Subcutaneous preadipocyte (primary cell): ENCODE data around the genes PHKG1, NUPR2, ZNF479 and ZNF273.

- CAGE, long polyA plus RNA, result no peak
These were observed 17.2 kb downstream of the VOPP1 start for GRCh38 chr7:55555099-55555507.

DNA sequence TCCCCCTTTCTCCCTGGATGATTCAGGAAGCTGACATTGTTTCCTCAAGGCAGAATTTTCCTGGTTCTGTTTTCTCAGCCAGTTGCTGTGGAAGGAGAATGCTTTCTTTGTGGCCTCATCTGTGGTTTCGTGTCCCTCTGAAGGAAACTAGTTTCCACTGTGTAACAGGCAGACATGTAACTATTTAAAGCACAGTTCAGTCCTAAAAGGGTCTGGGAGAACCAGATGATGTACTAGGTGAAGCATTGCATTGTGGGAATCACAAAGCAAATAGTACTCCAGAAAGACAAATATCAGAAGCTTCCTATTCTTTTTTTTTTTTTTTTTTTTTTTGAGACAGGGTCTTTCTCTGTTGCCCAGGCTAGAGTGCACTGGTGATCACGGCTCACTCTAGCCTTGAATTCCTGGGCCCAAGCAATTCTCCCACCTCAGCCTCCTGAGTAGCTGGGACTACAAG lies 12.8 kb downstream of the PHKG1 start:
- CAGE, long polyA plus RNA, result no peak

GRCh38 chr7:56084509-56084985 lies 8.2 kb downstream of the PHKG1 start:
- CAGE, long polyA plus RNA, result no peak

GRCh38 chr7:56092481-56093580 lies at the start of gene PHKG1:
Gene PHKG1 (minus strand): TSS chr7:56092952.
- CAGE, long polyA plus RNA, result no peak

- CAGE, long polyA plus RNA, result no peak
These were observed 1.8 kb downstream of the CHCHD2 start for GRCh38 chr7:56104497-56104843.

DNA sequence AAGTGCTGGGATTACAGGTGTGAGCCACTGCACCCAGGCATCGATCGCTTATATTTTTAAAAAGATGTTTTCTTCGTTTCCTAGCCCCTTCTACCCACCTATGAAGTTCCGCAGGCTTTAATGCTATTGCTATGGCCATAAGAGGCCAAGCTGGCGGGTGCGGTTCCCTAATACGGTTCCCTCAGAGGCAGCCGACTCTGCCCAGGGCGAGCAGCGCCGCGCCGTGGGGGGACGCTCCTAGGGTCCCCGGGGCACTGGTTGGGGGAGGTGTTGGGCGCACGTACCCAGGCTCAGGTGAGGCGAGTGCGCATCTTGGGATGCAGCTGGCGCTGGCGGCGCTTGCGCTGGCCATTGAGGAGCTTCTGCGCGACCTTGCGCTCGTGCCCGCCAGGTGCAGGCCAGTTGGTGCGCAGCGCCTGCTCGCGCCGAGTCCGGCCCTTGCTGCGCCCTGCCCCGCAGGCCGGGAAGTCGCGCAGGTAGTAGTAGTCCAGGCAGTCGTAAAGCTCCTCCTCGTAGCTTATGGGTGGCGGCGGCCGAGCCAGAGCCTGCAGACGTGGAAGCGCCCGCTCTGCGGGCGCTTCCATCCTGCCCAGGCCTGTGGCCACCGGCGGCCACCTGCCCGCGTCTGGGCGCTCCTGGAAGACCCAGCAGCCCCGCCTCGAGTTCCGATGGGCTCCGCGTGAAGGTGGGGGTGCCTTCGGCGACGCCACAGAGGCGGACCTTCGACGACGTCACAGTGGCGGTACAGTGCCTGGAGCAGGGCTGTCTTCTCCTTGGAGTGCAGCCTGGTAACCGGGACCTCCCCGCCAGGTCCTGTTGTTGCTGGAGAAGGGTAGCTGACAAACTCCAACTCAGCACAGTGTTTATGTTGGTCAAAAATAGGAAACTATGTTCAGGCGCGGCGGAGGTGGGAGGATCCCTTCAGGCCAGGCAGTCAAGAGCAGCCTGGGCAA lies at the start of gene NUPR2:
Gene NUPR2 (minus strand): TSS at position 687 of the 953 bp plus-strand sequence.
- CAGE, long polyA plus RNA, result no peak

- CAGE, long polyA plus RNA, result no peak
These were observed 171.5 kb upstream of the NUPR2 start for GRCh38 chr7:56287635-56288251.

- CAGE, long polyA plus RNA, result no peak
These were observed at the start of gene ZNF479 for GRCh38 chr7:57132377-57132665. Gene ZNF479 (minus strand): TSS chr7:57132436.

DNA sequence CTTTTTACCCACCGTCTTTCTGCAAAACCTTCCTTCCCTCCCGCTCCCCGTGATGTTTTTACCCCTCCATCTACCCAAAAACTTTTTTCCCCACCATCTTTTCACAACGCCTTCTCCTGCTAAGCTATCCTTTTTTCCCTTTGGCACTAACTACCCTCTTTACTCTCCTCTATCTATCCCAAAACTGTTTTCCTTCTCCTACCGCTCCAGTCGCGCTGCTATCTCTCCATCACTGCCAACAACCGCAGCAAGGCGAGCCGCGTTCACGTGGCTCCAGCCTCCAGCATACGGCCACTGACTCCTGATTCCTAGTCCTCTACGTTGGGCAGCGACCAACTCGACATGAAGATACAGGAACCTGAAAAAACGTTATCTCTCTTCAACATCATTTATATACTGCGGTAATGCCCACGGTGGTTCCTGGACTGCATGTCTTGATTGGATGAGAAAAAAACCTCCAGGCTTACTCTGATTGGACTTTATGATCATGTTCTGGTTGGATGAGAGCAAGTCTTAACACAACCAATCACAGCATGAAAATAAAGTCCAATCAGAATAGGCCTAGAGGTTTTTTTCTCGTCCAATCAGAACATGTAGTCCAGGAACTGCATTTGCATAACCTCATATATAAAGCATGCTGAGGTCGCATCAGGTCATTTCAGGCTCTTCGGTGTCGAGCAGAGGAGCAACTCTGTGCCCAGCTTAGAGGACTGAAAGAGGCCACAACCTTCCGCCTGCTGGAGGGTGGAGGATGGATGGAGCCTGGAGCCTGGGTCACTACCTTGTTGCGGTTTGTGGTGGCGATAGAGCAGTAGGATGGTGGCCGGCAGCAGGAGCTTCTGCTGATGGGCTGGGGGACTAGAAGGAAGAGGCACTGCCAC lies 129.6 kb downstream of the ZNF716 start:
- CAGE, long polyA plus RNA, result no peak

GRCh38 chr7:57868389-57869096 lies 418.6 kb downstream of the ZNF716 start:
- CAGE, long polyA plus RNA, result no peak

DNA sequence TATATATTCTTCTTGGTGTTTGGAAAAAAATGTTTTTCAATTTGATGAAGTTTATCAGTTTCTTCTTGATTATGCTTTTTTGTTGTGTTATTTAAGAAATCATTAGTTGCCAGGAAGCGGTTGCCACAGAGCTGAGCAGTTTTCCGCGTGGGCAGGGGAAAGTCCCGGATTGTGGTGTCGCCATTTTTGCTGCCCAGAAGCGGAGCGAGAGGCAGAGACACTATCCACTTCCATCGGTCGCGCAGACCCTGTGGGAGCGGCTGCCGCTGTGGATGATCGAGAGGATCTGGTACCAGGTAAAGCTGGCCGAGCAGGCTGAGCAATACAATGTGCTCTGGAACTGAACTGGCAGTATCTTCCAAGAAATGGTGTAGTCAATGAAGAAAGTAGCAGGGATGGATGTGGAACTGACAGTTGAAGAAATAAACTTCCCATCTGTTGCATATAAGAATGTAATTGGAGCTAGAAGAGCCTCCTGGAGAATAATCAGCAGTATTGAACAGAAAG lies 119.9 kb downstream of the ZNF736 start:
- CAGE, long polyA plus RNA, result no peak

DNA sequence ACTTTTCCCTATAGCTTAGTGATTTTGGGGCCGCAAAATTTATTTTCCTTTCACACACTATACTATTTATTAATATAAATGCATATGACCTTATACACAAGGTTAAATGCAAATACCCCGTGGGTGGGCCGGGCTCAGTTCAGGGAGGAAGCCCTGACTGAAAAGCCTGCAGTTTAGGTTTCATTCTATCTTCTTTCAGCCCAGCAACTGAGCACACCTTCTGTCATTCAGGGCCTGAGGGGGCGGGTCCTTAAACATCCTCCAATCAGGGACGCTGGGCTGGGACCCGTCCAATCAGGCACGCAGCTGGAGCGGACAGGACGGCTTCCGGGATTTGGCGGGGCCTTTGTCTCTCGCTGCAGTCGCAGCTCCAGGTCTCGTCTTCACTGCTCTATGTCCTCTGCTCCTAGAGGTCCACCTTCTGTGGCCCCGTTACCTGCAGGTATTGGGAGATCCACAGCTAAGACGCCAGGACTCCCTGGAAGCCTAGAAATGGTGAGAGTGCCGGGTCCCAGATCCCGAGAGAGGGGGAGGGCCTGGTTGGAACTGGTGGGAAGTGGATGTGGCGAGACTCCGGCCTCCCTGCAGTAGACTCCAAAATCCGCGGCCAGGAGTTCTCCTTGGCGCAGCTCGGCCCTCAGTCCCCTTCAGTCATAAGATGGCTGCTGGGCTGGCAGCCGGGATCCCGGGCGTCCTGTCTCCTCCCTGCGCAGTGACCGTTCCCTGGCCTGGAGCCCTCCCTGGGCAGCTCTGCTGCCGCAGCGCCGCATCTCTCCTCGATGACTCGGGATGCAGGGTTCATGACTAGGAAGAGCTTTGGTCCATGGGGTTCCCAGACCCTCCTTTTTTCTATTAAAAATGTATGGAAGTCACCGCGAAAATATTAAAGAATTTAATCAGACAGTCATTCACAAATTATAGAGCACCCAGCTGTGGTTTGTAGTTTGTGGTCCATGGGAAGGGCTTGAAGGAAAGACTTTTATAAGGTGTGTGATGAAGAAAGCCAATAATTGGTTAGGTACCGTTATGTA lies at the start of gene ZNF273:
Gene ZNF273 (plus strand): TSS at position 349 of the 1,031 bp plus-strand sequence.
- CAGE, long polyA plus RNA, result no peak

GRCh38 chr7:65036548-65036946 lies 30.1 kb upstream of the ERV3-1 start:
- CAGE, long polyA plus RNA, result no peak

- CAGE, long polyA plus RNA, result no peak
These were observed 121.6 kb upstream of the VKORC1L1 start for GRCh38 chr7:65751347-65751663.

DNA sequence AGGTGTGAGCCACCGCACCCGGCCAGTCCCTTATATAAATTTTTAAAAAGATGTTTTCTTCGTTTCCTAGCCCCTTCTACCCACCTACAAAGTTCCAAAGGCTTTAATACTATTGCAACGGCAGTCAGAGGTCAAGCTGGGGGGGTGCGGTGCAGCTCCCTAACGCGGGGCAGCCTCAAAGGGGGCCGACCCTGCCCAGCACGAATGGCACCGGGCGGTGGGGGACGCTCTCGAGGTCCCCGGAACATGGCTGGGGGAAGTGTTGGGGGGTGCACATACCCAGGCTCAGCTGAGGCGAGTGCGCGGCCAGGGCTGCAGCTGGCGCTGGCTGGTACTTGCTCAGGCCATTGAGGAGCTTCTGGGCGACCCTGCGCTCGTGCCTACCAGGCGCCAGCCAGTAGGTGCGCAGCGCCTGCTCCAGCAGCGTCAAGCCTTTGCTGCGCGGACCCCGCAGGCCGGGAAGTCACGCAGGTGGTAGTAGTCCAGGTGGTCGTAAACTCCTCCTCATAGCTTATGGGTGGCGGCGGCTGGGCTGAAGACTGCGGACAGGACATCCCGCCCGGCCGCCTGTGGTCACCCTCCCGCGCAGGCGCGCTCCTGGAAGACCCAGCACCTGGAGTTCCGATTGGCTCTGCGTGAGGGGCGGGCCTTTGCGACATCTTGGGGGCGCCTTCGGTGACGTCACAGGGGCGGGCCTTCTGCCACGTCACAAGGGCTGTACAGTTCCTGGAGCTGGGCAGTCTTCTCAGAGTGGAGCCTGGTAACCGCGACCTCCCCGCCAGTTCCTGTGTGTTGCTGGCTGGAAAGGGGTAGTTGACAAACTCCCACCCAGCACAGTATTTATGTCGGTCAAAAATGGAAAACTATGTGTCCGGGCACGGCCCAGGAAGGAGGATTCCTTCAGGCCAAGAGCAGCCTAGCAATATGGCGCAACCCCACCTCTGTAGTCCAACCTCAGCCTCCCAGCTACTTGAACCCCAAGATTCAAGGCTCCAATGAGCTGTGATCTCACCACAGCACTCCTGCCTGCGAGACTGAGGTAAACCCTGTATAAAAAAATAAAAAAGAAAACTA lies 102.3 kb upstream of the VKORC1L1 start:
- CAGE, long polyA plus RNA, result no peak

DNA sequence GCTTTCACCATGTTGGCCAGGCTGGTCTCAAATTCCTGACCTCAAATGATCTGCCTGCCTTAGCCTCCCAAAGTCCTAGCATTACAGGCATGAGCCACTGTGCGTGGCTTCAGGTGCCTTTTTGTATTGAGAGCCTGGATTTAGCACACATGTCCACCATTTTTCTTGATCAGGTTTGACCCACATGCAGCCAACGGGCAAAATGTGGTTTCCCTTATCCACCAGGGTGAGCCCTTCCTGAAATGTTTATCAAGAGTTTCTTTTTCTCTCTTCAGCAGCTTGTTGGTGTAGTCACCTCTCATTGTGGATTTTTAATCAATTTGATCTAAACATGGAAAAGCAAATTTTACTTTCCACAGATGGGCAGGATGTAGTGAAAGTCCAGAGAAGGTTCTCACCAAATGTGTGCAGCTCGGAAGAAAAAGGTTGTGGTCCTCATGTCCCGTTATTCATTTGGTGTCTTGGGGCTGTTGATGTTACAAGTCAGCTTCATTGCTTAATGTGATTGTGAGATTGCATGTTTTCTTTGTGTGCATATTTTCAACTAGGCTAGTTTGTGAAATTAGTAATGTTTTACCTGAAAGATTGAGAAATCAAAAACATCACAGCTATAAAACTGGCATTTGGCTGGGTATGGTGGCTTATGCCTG lies 28.9 kb downstream of the GUSB start:
- CAGE, long polyA plus RNA, result no peak

DNA sequence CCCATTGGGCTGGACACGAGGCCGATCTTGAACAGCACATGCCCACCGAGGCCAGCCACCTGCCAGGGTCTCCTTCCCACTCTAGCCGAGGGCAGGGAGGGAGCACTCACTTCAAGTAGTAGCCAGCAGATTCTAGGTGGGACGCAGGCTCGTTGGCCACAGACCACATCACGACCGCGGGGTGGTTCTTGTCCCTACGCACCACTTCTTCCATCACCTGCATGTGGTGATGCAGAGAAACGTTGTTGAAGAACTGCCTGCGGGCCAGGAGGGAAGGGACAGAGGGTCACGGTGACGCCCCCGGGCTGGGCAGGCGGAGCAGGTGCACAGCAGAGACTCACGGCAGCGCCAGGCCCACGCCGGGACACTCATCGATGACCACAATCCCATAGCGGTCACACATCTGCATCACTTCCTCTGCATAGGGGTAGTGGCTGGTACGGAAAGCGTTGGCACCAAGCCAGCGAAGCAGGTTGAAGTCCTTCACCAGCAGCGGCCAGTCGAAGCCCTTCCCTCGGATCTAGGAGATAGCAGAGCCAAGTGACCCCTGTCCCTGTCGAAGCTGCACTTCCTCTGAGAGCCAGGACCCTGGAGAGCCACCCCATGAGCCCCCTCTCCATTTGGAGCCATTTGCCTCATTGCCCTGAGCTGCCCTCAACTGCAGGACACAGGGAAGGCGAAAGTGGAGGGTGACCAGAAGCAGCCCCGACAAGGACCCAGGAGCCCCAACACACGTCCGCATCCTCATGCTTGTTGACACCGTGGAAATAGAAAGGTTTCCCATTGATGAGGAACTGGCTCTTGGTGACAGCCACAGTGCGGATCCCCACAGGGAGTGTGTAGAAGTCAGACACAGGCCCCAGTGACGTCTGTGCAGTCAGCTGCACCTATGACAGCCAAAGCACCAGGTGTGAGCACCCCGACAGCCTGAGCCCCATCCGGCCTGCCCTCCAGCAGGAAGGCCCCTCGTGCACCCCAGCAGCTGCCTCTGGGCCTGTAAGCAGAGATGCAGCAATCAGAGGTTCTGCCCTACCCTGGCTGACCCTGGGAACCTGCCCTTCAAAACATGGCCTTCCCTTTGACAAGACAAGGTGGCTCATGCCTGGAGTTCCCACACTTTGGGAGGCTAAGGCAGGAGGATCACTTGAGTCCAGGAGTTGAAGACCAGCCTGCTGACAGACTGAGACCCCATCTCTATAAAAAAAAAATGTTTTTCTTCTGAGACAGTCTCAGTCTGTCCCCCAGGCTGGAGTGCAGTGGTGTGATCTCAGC lies 7.4 kb downstream of the GUSB start:
- CAGE, long polyA plus RNA, result no peak

DNA sequence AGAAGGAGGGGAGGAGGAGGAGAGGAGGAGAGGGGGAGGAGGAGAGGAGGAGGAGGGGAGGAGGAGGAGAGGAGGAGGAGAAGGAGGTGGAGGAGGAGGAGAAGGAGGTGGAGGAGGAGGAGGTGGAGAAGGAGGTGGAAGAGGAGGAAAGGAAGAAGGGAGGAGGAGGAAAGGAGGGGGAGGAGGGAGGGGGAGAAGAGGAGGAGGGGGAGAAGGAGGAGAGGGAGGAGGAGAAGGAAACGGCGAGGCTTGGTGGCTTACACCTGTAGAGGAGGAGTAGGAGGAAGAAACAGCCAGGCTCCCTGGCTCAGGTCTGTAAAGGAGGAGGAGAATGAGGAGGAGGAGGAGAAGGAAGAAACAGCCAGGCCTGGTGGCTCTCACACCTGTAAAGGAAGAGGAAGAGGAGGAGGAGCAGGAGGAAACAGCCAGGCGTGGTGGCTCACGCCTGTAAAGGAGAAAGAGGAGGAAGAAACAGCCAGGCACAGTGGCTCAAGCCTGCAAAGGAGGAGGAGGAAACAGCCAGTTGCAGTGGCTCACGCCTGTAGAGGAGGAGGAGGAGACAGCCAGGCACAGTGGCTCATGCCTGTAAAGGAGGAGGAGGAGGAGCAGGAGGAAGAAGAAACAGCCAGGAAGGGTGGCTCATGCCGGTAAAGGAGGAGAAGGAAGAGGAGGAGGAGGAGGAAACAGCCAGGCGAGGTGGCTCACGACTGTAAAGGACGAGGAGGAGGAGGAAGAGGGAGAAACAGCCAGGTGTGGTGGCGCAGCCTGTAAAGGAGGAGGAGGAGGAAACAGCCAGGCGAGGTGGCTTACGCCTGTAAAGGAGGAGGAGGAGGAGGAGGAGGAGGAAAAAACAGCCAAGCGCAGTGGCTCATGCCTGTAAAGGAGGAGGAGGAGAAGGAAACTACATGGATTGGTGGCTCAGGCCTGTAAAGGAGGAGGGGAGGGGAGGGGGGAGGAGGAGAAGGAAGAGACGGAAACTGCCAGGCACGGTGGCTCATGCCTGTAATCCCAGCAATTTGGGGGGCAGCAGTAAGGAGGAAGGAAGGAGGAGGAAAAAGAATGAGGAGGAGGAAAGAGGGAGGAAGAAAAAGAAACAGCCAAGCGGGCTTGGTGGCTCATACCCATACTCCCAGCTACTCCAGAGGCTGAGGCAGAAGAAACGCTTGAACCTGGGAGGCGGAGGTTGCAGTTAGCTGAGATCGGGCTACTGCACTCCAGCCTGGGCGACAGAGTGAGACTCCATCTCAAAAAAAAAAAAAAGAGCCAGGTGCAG lies 14.8 kb upstream of the CRCP start:
- CAGE, long polyA plus RNA, result no peak

DNA sequence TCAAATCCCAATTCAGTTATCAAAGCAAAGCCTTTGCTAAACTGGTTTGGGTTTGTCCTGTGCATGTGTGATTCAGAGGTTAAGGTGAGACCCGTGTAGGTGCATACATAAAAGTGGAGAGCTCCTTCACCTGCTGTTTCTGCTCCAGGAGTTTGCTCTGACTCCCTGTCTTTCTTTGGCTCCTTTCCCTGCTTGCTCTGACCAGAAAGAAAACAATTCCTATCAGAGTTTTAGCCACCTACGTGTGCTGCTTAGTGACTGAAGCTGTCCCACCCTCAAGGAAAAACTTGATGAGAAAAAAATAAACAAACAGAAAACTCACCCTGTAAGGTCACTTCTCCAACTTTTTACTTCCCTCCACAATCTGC lies 101.1 kb downstream of the TPST1 start:
- CAGE, long polyA plus RNA, result no peak

DNA sequence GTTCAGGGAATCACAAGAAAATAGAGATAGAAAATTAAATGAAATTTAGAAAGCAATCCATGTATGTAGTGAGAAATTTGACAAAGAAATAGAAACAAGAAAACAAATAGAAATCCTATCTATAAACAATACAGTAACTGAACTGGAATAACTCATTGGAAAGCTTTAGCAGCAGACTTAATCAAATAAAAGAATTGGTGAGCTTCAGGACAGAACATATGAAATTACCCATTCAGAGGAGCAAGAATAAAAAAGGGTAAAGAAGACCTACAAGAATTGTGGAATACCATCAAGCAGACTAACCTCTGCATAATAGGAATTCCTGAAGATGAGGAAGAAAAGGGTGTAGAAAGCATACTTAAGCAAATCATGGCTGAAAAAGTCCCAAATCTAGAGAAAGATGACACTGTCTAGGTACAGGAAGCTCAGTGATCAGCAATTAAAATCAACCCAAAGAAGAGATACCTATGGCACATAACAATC lies 131.2 kb downstream of the TPST1 start:
- CAGE, long polyA plus RNA, result no peak